SK-MEL-5 (cell line): ENCODE results near the gene MPPED1.

RAMPAGE:
- cytosol, long total RNA, result no peak
- long total RNA, result no peak
- nucleus, long total RNA, result no peak
These were observed 72.3 kb upstream of the ARFGAP3 start for GRCh38 chr22:42929323-42929814.

RAMPAGE:
- cytosol, long total RNA, result no peak
- long total RNA, result no peak
- nucleus, long total RNA, result no peak
These were observed 12.7 kb downstream of the PACSIN2 start for GRCh38 chr22:43002195-43002749.

RAMPAGE:
- cytosol, long total RNA, result no peak
- long total RNA, result no peak
- nucleus, long total RNA, result no peak
These were observed 15.6 kb downstream of the MCAT start for GRCh38 chr22:43127453-43128092.

GRCh38 chr22:43171438-43172191 is 15.3 kb downstream of the TTLL12 start:
RAMPAGE:
- cytosol, long total RNA, result no peak
- long total RNA, result no peak
- nucleus, long total RNA, result no peak

RAMPAGE:
- cytosol, long total RNA, result no peak
- long total RNA, result no peak
- nucleus, long total RNA, result no peak
These were observed 74.0 kb upstream of the TTLL12 start for GRCh38 chr22:43260776-43261454.

RAMPAGE:
- cytosol, long total RNA, result no peak
- long total RNA, result no peak
- nucleus, long total RNA, result no peak
These were observed at the start of gene MPPED1 for GRCh38 chr22:43411505-43412556. Gene MPPED1 (plus strand): TSS chr22:43412014.

RAMPAGE:
- cytosol, long total RNA, result no peak
- long total RNA, result no peak
- nucleus, long total RNA, result no peak
These were observed 70.0 kb downstream of the MPPED1 start for GRCh38 chr22:43481916-43482164.

DNA sequence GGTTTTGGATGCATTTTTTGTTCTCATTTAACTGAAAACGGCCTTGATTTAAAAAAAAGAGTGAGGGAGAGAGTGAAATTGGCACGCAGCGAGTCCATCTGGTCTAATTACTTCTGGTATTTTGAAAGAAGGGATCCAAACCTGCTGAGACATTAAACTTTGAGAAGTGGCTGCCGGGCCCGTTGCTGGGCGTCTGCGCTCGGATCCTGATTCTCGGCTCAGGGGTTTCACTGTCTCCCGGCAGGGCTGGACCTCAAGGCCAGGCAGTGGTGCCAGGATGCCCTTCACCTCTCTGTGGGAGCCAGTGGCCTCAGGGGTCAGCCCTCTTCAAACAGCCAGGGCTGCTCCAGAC is 70.3 kb downstream of the MPPED1 start:
RAMPAGE:
- cytosol, long total RNA, result no peak
- long total RNA, result no peak
- nucleus, long total RNA, result no peak

GRCh38 chr22:43924164-43924581 is 568 bp downstream of the PNPLA3 start:
RAMPAGE:
- cytosol, long total RNA, result no peak
- long total RNA, result no peak
- nucleus, long total RNA, result no peak

DNA sequence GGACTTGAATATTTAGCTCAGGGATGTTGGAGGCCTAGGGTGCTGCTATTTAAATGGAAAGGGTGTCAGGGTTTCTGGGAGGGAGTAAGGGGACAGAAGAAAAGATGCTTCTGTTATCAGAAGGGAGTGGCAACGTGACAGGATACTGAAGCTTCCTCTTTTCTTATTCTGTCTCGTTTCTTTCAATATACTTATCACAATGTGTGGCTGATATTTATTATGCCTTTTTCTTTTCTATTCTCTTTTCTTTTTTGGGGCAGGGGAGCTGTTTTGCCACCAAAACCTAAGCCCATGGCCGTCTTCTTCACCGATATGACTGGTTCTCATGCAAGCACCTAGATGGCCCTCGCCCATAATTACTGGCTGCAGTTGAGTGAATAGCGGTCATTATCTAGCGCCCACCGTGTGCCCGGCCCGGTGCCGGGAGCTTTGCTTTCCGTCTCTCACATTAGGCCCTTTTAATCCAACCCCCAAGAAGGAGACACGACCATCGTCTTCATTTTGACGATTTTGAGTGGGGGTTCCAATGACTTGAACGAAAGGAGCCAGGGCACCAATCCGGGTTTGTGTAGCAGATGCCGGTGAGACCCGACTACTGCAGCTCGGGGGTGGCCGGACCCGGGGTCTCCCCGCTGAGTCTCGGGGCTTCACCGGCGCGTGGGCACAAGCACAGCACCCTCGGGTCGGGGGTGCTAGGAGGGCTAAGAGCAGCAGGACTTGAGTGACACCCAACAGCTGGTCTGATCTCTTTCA is 622 bp upstream of the SAMM50 start:
RAMPAGE:
- cytosol, long total RNA, result no peak
- long total RNA, result no peak
- nucleus, long total RNA, result no peak

RAMPAGE:
- cytosol, long total RNA, result no peak
- long total RNA, result no peak
- nucleus, long total RNA, result no peak
These were observed 619 bp upstream of the PARVB start for GRCh38 chr22:44023535-44023830.

DNA sequence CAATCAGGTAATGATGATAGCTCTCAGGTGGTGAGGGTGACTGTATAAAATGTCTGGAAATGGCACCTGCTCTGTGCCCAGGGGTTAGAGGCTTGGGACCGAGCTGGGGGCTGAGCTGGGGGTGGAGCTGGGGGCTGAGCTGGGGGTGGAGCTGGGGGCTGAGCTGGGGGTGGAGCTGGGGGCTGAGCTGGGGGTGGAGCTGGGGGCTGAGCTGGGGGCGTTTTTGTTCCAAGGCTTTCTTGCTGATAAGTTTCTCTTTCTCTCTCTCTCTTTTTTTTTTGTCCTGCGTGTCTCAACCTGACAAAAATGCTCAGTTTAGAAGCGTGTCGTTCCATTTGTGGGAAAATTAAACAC is 32.7 kb downstream of the PARVB start:
RAMPAGE:
- cytosol, long total RNA, result no peak
- long total RNA, result no peak
- nucleus, long total RNA, result no peak

DNA sequence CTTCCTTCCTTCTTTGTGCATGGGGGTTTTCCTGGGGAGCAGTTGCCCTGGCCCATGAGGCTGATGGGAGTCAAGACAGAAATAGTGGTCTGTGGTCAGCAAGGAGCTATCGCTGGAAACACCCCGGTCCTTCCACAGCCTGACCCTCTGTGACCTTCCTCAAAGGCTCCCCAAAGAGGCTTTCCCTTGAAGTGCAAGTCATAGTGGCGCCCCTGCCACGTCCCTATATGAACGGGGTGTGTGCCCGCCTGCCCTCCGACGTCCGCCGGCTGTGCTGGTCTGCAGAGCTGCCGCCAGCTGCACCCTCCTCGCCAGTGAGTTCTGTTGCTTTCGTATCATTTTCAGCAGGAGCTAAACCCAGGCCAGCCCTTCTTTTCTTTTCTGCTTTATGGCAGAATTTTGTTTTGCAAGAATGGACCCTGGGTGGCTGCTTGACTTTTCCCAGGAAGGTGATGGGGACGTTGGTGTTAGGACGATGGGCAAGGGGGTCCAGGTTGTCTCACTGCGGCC is 44.8 kb downstream of the PARVB start:
RAMPAGE:
- cytosol, long total RNA, result no peak
- long total RNA, result no peak
- nucleus, long total RNA, result no peak

GRCh38 chr22:44129026-44129445 is 51.7 kb upstream of the PARVG start:
RAMPAGE:
- cytosol, long total RNA, result no peak
- long total RNA, result no peak
- nucleus, long total RNA, result no peak

GRCh38 chr22:44201848-44202864 is 21.4 kb downstream of the PARVG start:
RAMPAGE:
- cytosol, long total RNA, result no peak
- long total RNA, result no peak
- nucleus, long total RNA, result no peak

GRCh38 chr22:44449285-44449663 is 48.8 kb downstream of the RTL6 start:
RAMPAGE:
- cytosol, long total RNA, result no peak
- long total RNA, result no peak
- nucleus, long total RNA, result no peak

RAMPAGE:
- cytosol, long total RNA, result no peak
- long total RNA, result no peak
- nucleus, long total RNA, result no peak
These were observed 92.7 kb upstream of the PRR5 start for GRCh38 chr22:44609359-44609563.

RAMPAGE:
- cytosol, long total RNA, result no peak
- long total RNA, result no peak
- nucleus, long total RNA, result no peak
These were observed 62.4 kb upstream of the PHF21B start for GRCh38 chr22:45072162-45072690.

GRCh38 chr22:45148460-45149185 is 15.1 kb upstream of the NUP50 start:
RAMPAGE:
- cytosol, long total RNA, result no peak
- long total RNA, result no peak
- nucleus, long total RNA, result no peak

DNA sequence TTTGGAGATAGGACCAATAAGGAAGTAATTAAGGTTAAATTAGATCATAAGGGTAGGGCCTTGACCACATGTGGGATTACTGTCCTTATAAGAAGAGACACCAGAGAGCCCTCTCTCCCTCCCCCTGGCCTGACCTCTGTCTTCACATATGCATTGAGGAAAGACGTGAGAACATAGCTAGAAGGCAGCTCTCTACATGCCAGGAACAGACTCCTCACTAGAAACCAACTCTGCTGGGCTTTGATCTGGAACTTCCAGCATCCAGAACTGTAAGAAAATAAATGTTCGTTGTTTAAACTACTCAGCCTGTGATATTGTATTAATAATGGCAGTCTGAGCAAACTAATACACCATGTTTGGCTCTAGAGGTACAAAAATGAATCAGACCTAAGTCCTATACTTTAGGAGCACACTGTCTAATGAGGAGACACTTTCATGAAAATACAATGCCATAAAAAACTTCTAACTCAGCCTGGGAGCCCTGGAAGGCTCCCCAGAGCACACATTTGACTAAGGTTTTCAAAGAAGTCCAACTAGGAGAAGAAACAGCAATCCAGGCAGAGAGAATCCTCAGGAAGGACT is 13.4 kb upstream of the NUP50 start:
RAMPAGE:
- cytosol, long total RNA, result no peak
- long total RNA, result no peak
- nucleus, long total RNA, result no peak